Hematopoietic multipotent progenitor cell (in vitro differentiated cells): ENCODE data around the genes ART3 and STBD1.

GRCh38 chr4:74395075-74395281 is 30.0 kb downstream of the EREG start:
- CAGE, long polyA plus RNA: no peak

DNA sequence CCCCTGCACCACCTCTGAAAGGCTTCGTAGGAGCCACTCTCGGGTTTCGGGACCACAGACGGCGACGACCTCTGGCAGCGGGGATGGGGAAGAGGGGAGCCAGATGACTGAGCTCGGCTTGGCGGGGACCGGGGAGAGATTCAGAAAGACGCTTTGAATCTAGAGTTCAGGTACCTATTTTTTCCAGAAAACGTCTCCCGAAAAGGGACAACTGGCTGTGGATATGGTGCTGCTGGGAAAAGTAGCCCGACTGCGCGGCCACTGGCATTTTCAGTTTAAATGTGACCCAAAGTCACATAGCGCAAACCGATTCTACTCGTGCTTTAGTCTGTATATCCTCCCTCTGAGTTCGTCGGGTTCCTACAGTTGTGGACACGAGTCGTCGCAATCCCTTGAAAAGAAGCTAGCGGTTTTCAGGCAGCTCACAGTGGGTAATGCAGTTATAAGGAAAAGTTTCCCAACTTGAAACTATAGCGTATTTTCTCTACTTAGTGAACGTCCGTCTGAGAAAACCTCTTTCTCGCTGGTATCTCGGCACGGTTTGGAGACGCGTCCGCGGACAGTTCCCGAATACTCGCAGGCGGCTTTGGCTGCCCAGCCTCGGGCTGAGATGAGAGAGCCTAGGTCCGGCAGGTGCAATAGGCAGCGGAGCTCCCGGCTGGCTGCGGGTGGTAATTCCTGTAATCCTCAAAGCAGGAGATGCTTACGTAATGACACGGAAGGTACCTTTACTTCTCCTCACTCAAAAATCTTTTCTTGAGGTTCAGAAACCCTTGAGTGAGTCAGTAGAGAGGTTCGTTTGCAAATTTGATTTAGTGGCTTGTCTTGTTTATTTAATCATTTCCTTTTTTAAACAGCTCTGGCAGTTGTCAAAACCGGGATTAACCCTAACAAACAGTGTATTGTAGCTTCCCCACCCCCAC is 1.4 kb downstream of the PARM1 start:
- CAGE, long polyA plus RNA: no peak

GRCh38 chr4:75710123-75710534 is 14.2 kb upstream of the USO1 start:
- CAGE, long polyA plus RNA: no peak

DNA sequence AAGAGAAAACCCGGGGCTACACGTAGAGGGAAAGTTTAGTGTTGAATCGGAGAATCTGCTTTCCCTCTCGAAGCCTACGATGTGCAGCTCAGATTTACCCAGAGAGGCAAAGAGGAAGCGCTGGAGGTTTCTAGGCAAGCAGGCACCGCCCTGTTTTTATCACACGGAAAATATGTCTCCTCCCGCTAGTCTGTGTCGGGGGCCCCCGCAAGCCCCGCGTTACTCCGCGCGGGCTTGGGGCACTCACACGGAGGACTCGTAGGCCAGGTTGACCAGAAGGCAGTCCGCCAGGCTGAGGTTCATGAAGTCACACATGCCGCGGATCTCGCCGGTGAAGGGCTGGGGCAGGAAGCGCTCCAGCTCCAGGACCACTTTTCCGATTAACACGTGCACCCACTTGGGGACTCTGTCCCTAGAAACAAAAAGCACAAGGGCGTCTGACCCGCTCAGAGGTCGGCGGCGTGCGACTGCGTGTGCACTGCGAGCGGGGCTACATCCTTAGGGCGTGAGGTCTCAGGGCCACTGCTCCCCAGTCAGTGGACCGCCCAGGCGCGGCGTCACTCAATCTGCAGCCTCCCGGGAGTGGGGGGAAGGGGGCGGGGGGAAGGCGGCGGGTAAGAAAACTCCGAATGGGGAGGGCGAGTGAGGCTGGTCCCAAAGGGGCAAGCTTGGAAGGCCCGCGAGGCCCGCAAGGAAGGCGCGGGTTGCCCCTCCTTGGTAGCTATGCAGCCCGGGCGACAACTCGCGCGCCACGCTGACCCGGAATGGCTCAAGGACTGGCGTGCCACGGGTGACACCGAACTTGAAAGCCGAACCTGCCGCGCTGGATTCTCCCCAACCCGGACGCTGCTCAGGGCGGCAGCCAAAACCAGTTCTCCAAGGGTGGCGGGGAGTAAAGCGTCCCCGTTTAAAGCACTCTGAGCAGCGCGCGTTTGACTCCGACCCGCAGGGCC is 783 bp downstream of the NAAA start:
- CAGE, long polyA plus RNA: no peak

GRCh38 chr4:75988972-75989877 is 1.5 kb downstream of the SDAD1 start:
- CAGE, long polyA plus RNA: no peak

GRCh38 chr4:76074094-76075020 is at the start of gene ART3:
TSS of gene ART3 (plus strand) at chr4:76074709.
- CAGE, long polyA plus RNA: no peak

- CAGE, long polyA plus RNA: no peak
These were observed 15.0 kb upstream of the NUP54 start for GRCh38 chr4:76163147-76163567.

DNA sequence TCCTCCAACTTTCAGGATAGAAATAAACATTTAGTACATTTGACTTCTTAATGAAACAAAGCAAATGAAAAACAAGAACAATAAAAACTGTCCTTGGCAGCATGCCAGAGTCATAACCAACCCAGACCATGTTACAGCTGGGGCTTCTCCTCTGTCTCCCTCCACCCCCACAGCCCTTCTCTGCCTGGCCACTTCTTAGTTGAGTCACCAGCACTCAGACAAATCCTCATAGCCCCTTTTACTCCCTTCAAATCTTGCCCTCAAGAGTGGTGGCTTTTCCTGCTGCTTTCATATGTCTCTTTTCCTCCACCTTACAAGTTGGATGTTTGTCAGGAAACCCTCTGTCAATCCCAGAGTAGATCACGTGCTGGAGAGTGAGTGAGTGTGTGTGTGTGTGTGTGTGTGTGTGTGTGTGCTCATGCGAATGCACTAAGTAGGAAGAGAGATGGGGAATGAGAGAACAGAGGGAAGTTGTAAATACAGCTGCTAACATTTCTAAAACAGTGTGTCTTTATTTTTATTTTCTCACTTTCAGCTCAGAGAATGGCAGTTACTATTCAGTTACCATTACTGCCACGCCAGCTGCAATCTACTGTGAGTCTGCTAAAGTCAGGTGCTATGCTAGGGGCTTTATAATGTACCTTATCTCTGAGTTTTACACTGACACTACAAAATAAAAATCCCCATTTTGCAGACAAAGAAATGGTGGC is 15.0 kb downstream of the SCARB2 start:
- CAGE, long polyA plus RNA: no peak

DNA sequence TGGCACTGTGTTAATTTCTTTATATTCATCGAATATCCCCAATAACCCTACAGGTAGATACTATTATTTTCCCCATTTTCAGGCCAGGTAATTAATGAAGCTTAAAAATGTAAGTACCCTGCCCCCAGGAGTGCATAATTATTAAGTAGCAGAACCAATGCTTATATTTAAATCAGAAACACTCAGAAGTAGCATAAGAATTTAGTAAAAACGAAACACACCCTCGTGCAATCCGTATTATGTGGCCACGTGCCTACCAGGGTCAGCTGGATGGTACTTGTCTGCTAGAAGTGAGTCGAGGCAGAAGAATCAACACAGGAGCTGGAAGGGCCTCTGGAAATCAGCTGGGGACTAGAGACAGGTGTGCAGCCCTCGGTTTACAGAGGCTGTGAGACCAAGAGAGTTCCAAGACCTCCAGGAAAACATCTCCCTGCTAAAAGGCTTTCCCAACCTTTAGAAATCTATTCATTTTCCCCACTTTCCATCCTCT is 589 bp upstream of the FAM47E start:
- CAGE, long polyA plus RNA: no peak

DNA sequence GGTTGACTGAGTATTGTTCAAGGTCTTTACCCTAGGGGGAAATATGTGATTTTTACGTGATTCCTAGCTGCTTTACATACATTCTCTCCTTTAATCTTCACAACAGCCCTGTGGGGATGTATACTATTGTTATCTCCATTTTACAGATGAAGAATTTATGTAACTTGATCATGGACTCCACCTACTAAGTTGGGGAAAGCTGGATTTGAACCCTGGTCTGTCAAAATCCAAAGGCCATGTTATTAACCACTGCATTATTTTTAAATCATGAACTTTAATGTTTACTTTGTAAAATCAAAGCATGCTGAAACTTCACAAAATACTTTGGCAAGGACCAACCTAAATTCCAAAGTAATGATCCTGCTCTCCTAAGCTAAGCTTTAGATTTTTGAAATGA is 26.1 kb downstream of the FAM47E start:
- CAGE, long polyA plus RNA: no peak

DNA sequence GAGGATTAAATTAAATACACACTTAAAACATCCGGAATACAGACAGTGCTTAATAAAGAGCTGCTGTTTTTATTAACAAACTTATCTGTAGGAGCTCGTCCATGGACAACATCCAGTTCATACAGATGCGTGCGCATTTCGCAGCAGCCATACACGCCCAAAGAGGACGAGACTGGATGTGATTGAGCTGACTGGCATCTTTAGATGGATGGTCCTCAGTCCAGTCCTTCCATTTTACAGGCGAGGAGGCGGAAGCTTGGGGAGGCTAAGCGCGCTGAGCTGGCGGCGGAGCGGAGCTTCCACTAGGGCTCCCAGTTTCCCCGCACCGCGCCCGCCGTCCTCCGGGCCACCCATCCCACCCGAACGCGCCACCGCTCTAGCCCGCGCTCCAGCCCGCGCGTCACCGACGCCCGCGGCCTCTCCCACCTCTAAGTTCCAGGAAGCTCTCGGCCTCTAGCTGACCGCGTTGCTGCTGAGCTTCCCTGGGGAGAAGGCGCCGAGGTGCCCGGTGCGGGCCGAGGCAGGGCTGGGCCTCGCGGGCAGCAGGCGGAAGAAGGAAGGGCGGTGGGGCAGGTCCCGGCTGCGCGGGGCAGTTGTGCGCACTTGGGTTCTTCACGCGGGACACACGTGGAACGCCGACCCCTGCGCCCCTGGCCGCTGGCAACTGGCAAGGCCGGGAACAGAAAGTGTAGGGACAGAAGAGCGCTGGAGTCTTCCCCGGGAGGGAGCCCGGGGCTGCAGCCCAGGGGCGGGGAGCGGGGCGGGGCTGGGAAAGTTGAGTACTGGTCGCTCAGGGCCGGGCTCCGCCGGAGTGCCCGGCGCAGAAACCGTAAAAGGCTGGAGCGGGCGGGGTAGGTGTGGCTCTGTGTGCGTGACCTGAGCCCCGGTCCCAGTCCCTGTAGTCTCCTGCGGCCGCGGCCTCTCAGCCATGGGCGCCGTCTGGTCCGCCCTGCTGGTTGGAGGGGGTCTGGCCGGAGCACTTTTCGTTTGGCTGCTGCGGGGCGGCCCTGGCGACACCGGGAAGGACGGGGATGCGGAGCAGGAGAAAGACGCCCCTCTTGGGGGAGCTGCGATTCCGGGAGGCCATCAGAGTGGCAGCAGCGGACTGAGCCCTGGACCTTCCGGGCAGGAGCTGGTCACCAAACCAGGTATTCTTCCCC is at the start of gene STBD1:
Gene STBD1 (plus strand): TSS at position 892 of the 1,160 bp plus-strand sequence.
- CAGE, long polyA plus RNA: start-site peak on the minus strand centred at position 524 of the sequence, 35 bp wide, 130 reads; start-site peak on the minus strand centred at position 716 of the sequence, 57 bp wide, 77 reads

GRCh38 chr4:76310158-76310591 is 3.6 kb downstream of the STBD1 start:
- CAGE, long polyA plus RNA: no peak

GRCh38 chr4:76526326-76527172 is 91.5 kb downstream of the SHROOM3 start:
- CAGE, long polyA plus RNA: no peak

DNA sequence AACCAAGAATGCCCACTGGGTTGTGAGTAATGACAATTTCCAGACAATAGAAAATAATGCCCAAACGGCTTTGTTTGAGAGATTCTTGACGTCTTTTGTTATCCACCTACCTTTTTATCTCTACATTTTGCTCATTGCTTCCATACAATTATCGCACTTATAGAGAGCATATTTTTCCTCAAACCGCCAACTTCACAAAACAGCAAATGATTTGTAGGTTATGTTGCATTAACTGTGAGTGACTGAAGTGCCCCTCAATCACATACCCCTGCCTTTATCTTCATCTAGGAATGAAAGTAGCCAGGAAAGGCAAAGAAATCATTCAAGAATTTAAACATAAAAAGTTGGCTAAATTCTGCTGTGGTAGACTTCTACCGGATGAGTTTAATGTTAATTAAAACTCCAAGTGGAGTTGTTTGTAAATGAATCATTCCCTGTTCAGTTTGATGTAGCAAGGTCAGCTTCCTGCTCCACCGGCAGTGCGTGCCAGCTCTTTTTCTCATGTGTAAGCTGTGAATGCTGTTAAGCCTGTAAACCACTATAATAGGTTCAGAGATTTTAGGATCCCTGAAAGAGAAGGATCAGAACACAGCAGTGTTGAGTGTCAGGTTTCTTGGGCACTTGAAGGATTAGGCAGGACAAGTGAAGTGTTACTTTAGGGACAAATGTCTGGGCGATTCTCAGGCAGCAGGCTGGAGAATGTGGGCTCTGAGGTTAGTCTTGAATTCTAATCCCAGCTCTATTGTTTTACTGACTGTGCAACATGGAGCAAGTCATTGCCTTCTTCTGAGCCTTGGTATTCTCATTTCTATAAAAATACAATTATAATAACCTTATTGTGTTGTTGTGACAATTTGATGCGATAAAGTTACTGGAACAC is 111.8 kb downstream of the SHROOM3 start:
- CAGE, long polyA plus RNA: no peak

DNA sequence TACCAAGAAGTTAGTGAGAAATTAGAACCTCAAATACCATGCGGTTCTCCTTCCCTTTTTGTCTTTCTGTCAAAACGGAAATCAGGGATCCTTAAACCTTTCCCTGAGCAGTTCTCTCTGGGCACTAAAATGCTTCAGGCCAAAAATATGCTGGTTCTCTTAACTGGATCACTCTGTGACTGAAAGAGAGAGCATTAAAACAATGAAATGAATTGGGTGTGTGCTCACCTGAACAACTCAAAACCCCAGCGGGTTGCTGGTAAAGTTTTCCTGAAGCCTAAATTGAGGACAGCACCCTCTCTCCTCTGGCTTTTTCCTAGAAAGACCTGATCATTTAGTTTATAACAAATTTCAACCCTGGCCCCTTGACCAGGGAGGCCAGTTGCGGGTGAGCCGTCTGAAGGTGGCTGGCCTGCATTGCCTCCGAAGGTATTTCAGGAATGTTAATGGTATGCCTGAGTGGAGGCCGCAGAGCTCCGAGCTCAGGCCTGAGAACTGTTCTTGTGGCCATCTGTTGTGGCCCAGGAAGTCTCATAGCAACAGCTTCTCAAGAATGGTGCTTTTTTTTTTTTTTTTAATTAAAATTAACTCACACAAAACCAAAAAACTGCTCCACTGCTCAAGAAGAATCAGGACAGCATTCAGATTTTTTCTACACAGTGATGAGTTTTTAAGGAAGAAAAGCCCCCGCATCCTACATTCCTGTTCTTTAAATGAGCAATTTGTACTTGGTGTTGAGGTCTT is 155.1 kb downstream of the SHROOM3 start:
- CAGE, long polyA plus RNA: no peak

DNA sequence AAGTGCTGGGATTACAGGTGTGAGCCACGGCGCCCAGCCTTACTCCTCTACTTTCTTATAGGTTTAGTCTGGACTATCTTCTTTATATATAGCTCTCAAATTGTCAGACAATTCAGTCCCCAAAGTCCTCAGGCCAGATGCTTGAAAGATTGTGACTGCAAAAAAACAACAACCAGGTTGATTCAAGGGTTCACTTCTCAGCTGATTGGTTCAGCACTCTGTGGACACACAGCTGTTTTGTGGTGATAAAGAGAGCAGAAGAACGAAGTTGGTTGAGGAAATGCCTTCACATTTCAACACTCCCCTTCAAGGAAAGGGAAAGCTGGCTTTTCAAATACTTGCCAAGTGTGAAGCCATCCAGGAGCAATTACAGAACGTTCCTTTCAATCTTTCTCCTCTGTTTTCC is 166.7 kb downstream of the SHROOM3 start:
- CAGE, long polyA plus RNA: no peak

DNA sequence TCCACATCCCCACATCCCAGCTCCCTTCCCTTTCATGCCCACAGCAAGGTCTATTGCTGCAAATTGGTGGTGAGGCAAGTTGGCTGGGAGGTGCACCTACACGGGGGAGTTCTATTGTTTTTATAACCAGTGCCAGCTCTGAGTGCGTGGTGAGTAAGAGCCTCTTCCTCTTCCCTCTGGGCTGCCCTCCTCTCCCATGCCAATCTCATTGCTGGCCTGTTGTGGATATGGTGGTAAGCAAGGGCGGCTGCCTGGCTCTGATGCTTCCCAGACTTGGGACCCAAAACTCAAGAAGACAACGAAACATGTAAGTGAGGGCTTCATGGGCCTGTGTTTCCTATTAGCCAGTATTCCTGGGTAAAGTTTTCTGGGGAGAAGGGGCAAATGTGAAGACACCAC is 204.3 kb downstream of the SHROOM3 start:
- CAGE, long polyA plus RNA: no peak

DNA sequence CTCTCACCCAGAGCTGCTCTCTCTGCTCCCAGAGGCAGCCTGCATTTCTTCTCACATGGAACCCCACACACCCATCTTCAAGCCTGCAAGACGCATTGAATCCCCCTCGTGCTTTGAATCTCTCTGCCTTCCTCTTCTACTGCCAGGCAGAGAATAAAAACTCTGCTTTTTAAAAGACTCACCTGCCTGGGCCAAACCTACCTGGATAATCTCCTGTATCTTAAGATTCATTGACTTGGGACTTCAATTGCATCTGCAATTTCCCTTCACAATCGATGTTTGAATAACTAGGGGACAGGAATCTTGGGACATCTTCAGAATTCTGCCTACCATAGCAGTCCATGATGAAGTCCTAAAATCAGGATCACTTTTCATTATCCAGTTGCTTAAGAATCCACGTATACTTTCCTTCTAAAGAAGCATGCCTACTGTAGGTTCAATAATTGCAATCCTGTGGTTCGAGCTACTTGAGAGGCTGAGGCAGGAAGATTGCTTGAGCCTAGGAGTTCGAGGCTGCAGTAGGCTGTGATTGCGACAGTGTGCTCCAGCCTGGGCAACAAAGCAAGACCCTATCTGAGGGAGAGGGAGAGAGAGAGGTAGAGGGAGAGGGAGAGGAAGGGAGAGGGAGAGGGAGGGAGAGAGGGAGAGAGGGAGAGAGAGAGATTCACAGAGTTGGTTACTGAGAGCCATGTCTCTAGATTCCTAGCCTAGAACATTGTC is 227.4 kb downstream of the SHROOM3 start:
- CAGE, long polyA plus RNA: no peak

DNA sequence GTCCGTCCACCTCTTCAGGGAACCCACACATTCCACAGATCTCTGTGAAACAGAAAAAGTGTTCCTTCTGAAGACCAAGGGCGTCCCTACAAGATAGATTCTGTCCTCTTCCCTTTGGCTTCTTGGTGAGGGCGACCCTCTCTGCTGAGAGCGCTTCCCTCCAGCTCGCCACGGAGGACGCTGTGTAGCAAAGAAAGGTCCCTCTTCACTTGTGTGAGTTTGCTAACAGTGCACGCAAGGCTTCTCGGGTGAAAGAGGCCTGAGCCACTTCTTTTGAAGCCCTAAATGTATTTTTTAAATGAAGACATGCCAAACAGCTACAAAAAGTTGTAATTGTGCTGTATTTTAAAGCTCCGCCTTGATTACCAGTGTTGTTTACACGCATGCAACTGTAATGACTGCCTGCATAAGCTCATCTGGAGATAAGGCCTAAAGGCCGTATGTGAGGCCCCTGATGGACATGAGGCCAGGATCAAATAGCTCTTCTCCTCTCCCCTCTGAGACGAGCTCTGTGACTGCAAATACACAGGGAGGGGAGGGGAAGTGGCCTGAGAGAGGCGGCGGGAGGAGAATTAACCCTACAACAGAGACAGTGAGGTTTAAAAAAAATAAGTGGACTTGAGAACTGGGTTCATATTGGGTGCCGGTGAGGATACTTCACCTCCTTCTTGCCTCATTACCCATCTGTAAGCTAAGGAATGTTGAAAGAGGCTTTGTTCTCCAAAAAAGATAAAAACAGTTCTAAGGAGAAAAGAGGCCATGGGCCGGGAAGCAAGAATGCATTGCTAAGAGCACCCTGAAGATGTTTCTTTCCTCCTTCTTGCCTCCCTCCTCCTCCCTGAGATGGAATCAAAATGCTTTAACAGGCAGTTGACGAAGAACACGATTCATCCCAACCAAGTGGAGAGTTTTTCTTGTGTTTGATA is 95.4 kb downstream of the SOWAHB start:
- CAGE, long polyA plus RNA: no peak

DNA sequence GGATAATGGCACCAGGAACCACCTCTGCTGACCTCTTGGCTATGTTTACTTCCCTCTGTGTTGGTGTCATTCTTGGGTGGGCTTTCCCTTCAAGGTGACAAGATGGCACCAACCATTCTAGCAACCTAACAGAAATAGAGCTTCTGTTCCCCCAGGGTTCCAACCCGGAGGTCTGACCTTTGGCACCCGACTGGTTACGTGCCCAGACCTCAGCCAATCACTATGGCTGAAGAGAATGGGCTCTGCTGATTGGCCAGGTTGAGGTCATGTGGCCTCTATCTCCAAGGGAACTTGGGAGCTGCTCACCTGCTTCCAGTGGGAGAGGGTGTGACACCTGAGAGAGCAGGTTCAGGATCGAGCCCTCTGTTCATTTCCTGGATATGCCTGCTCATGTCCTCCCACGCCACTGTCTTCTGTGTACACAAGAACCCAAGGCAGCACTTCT is 11.1 kb downstream of the SOWAHB start:
- CAGE, long polyA plus RNA: no peak